SJCRH30 (cell line): ENCODE measurements around the gene OR13C9.

- RAMPAGE, long total RNA: no peak
Measured at GRCh38 chr9:103999327-103999893, 94.7 kb upstream of the SMC2 start.

GRCh38 chr9:104617985-104618476 lies at the start of gene OR13C9:
Gene OR13C9 (minus strand): TSS chr9:104618204.
- RAMPAGE, long total RNA: no peak

GRCh38 chr9:104775091-104775825 lies 11.3 kb downstream of the NIPSNAP3B start:
- RAMPAGE, long total RNA: no peak

DNA sequence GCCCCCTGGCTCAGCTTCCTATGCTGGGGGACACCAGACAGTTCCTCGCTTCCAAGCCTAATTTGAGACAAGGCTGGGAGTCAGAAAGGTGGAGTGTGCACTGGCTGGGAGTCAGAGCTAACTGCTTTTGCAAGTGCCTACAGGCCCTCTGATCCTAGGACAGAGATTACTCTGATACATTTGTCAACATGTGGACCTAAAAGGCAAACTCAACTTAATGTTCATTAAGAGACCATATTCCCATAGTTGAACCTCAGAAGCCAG lies 80.8 kb downstream of the NIPSNAP3B start:
- RAMPAGE, long total RNA: no peak

DNA sequence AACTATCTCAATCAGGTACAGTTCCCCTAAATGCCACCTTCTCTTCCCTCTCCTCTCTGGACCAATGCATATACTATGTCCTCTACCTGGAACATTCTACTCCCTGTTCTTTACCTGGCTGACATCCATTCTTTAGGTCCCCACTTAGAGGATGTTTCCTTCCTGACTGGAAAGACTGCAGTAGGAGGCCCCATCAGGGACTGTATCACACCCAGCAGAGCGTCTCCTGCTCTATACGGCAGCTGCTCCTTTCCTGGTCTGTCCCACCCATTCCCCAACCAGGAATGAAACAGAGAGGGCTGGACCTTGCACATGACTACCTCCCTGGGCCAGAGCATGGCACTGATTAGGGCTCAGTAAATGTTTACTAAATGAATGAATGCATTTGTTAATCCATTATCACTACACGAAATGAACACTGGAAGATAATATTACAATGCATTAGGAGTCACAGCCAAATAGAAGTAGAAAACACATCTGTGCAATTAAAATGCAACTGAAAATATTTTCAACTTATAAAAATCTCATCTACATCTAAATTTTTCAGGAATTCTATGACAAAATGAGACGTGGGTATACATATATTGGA lies 76.4 kb downstream of the ABCA1 start:
- RAMPAGE, long total RNA: no peak

DNA sequence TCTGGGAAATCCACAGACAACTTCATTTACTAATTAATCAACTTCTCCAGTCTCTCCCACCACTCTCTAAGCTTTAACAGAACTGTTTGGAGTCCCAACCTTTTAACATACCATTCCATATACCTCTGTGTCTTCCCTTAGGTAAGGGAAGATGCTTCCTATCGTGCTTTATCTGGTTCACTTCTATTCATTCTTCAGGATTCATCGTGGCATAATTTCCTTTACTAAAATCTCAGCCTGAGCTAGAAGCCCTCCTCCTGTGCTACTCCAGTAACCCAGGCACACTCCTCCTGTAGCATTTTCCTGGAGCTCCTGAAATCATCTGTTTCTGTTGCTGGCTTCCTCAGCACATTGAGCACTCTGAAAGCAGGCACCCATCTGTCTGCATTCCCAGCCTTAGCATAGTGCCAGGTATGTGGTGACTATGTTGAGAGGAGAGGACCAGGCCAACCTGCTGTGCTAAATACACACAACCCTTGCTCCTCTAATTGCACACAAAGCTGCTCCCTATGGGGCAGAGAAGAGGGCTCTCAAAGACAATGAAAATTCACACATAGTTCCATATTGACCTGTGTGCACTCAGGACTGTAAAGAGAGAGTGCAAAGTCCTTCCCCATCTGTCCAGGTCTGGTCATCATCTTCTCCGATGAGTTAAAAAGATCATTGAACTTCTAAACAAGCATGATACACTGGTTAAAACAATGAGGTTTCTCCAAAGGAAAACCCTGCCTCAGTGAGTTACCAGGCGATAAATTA lies 38.5 kb downstream of the ABCA1 start:
- RAMPAGE, long total RNA: no peak

GRCh38 chr9:105026970-105027454 lies 99.1 kb upstream of the ABCA1 start:
- RAMPAGE, long total RNA: no peak

- RAMPAGE, long total RNA: no peak
Measured at GRCh38 chr9:105053093-105053728, 125.3 kb upstream of the ABCA1 start.

DNA sequence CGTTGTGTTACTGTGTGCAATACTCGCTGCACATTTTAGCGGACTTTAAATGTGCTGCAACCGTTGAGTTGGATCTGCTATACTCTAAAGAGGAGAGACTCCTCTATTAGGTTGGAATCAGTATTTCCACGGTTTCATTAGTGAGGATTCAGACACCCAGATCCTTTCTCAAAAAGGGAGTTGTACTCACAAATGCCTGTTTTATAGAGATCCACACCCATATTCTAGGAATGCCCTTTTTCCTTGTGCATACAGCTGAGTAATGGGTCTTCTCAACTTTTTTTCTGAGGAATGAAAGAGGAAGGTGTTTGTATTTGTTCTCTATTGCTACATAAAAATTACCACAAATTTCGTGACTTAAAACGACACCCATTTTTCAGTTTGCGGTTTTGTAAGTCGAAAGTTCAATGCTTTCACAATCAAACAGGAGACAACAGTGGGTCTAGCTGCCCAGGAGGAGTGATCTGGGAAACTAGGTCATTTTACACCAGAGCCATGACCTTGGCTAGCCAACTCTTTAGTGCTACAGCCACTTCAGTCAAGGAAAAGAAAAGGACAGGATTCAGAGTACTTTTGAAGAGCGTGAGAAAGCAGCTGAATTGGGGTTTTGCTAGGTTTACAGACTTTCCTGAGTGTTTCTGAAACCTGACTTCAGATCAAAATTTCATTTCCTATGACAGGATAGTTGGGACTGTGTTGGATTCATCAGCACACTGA lies 52.7 kb upstream of the SLC44A1 start:
- RAMPAGE, long total RNA: no peak

DNA sequence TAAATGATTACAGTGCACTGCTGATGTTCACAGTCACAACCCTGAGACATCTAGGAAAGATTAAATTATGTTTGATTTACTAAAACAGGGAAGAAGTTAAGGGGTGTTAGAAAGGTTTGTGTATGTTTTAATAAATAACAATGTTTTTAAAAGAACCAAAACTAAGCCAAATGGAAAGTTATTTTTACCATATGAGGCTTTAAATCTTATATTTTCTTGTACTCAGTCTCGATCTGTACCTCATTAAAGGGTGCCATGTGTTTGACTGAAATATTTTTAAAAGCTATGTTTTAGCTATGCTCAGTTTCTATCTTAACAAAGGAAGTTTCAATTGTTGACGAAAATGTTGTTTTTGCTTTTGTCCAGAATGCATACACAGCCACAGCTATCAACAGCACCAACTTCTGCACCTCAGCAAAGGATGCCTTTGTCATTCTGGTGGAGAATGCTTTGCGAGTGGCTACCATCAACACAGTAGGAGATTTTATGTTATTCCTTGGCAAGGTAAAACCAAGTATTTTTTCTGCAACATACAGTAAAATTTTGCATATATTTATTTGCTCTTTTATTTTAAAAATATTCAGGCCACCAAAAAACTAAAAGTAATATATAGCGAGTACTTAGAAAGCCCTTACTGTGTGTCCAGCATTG lies 73.5 kb upstream of the FSD1L start:
- RAMPAGE, long total RNA: no peak

DNA sequence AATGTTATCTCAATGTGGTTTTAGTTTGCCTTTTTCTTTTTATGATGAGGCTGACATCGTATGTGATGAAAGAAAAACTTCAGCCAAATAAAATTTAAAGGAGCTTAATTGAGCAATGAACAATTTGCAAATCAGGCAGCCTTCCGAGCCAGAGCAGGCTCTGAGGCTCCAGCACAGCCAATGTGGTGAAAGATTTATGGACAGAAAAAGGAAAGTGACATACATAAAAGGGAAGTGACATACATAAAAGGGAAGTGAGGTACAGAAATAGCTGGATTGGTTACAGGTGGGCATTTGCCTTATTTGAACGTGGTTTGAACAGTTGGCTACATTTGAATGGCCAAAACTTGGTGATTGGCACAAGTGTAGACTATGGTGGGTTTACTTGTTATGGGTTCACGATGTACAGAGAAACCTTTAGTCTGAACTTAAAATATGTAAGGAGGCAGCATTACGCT lies 10.6 kb downstream of the TAL2 start:
- RAMPAGE, long total RNA: no peak

DNA sequence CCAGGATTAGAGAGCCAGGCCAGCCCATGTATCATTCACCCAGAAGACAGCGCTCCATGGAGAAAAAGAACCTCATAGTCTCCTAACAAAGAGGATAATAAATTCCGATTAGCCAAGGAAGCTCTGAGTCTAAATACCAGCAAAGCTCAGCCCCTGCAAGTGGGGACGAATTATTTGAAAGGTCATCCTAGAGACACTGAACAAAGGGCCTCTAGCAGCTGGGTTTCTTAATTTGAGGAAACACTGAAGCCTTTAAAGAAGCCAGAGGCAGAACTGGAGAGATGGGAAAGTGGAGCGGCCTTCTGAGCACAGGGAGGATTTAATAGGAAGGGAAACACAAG lies 287.1 kb upstream of the ZNF462 start:
- RAMPAGE, long total RNA: no peak

DNA sequence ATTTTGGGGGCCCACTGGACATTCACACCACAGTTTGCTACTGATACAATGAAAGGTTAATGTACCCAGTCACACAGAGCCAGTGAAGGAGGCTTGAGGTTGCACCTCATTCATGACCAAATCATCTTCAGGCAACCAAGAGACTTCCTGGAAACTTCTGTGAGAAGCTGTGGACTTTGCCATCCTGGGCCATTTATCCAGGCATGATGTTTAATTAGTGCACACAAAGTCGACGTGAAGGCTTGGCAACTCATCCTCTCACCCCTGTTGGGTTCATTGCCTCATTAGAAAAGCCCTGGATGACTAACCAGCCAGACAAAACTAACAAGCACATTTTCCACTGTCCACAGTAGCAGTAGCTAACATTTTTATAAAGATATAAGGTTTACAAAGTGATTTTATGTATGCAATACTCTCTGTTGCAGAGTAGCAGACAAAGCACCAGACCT lies 65.7 kb upstream of the ZNF462 start:
- RAMPAGE, long total RNA: no peak

- RAMPAGE, long total RNA: no peak
Measured at GRCh38 chr9:106859716-106860612, 3.0 kb upstream of the ZNF462 start.

DNA sequence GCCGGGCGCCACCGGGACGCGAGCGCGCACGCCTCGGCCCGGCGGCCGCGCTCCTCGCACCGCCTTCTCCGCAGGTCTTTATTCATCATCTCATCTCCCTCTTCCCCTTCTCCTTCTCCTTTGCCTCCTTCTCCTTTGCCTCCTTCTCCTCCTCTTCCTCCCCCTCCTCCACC lies 659 bp upstream of the ZNF462 start:
- RAMPAGE, long total RNA: no peak

DNA sequence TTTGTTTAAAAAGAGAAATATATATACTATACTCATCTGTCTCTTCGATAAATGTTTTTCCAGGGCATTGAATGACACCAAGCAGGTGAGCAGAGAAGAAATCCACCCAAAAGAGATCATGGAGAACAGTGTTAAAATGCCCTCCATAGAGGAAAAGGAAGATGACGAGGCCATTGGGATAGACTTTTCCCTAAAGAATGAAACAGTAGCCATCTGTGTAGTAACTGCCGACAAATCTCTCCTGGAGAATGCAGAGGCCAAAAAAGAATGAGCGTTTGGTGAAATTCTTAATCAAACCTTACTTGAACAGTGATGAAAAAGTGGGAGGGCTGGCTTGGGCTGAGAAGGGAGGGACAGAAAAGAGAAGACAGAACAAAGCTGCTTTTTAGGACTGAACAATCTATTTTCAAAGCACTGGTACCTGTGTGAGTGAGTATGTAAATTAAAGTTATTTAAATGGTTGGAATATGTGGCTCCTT lies 147.8 kb downstream of the ZNF462 start:
- RAMPAGE, long total RNA: no peak

DNA sequence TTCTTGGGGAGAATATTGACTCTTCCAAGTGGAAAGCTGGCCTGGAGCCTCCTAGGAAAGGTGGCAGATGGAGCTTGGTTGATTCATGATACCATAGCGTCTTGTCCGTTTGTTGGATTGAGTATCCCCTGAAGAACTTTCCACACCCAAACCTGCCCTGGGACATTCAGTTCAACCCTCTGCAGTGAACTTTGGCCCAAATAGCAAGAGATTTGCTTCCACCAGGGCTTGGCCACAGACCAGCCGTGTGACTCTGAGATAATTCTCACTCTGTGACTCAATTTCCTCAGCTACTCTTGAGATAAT lies 108.1 kb upstream of the RAD23B start:
- RAMPAGE, long total RNA: no peak

GRCh38 chr9:107177197-107177497 lies 105.9 kb upstream of the RAD23B start:
- RAMPAGE, long total RNA: no peak

GRCh38 chr9:107177730-107178567 lies 105.1 kb upstream of the RAD23B start:
- RAMPAGE, long total RNA: no peak

DNA sequence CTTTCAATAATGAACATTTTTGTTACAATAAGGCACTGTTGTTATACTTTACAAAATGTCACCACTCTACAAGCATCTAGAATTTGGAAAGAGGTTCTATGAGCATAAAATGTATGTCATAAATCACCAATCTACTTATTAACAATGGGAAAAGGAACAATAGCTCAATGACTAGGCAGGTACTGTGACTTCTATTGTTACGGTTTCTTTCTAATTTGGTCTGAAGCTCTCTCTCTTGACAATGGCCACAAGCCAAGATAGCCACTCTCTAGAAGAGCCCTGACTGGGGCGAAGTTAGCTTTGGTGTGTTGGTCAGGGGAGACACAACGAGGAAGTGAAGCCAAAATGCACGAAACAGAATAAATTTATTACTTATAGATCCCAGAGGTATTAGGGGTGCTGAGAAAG lies 9.5 kb upstream of the RAD23B start:
- RAMPAGE, long total RNA: no peak